Vagina (tissue), 1 donor: ENCODE measurements around the genes SPOCD1, PTP4A2 and FAM229A.

DNA sequence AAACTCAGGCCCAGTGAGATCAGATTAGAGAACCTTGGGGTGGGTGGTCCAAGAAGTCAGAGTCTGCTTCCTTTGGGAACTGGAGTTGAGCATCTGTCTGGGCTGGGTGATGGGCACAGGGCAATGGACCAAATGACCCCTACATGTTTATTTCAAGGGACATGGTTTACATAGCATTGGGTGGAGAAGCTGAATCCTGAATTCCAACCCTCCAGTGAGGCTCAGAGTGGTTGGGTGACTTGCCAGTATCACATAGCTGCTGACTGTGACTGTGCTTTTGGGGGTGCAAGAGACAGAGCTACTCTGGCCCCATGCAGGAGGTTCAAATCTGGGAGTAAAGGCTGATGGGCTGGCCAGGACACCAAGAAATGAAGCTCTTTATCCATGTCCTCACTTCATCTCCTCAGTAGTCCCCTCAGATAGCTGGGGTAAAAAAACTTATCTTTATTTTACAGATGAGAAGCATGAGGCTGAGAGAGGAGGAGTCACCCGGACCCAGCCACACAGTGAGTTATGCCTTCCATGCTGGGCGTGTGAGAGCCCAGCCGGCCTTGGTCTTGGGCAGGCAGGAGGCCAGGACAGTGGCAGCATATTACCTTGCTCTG is 3.0 kb upstream of the SERINC2 start:
- PRO-cap, result no peak
- RAMPAGE, long total RNA, result no peak

DNA sequence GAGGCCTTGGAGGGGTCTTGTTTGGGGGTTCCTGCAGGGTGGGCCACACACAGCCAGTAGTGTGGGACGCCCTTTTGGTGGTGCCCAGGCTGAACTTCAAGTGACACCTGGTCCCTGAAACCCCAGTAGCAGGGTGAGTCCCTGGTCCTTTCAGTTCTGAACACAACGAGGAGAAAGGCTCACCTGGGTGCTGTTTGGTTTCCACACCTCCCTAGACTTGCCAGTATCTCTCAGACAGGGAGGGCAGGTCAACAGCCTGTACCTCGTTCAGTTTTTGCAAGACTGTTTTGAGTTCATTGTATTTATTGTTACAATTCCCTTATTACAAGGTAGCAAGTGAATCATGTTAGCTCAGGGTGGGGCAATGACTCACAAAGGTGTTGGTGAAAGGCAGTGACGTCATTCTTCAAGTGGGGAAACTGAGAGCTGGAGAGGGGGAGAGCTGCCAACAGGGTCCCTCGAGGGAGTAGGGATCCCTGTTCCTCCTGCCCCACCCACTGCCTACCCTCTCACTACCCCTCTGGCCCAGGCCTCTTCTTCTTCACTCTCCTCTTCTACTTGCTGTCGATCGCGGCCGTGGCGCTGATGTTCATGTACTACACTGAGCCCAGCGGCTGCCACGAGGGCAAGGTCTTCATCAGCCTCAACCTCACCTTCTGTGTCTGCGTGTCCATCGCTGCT is 13.3 kb downstream of the SERINC2 start:
- PRO-cap, result no peak
- RAMPAGE, long total RNA, result no peak

- PRO-cap, result no peak
- RAMPAGE, long total RNA, result no peak
Measured at GRCh38 chr1:31470960-31471274, 57.9 kb downstream of the SERINC2 start.

GRCh38 chr1:31549489-31550226 is 26.7 kb upstream of the TINAGL1 start:
- PRO-cap, result no peak
- RAMPAGE, long total RNA, result no peak

GRCh38 chr1:31574883-31576121 is 1.0 kb upstream of the TINAGL1 start:
- PRO-cap, result no peak
- RAMPAGE, long total RNA, result no peak

GRCh38 chr1:31605685-31606059 is 11.8 kb upstream of the HCRTR1 start:
- PRO-cap, result no peak
- RAMPAGE, long total RNA, result no peak

DNA sequence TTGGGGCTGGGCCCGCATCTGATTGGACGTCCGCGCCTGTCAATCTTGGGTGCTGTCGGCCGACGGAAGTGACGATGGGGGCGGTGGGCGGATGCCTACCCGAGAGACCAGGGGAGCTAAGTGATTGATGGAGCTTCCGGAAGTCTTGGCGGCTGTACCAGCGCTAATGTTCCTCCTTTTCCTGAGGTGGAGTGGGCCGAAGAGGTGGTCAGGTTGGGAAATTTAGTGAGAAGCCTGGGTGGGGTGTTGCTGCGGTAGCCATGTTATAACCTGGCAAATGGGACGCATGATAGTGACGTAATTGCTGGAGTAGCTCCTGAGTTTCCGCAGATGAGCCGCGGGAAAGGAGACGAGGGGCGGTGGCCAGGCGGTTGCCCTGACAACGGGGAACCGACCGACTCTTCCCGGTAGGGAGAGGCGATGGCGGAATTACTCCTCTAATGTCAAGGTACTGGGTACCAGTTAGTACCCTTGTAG is 297 bp upstream of the PEF1 start:
- PRO-cap, result bidirectional peak, plus-strand start at position 319 of the sequence, minus-strand start outside the sequence
- RAMPAGE, long total RNA, result no peak

- PRO-cap, result no peak
- RAMPAGE, long total RNA, result no peak
Measured at GRCh38 chr1:31648478-31648827, 3.8 kb upstream of the PEF1 start.

DNA sequence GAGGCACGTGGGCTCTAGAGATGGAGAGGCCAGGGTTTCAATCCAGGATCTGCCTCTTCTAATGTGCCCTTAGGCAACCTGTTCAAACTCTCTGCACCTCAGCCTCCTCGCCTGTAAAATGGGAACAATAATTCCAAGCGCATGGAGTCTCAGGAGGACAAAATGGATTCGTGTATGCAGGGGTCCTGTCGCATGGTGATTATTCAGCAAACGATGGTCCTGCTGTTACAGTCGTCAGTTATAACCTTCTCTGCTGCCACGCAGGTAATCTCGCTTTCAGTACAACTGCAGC is 23.7 kb downstream of the COL16A1 start:
- PRO-cap, result no peak
- RAMPAGE, long total RNA, result no peak

- PRO-cap, result bidirectional peak, plus-strand start at chr1:31714590, minus-strand start at chr1:31714542; bidirectional peak, plus-strand start at chr1:31714880, minus-strand start at chr1:31714716; bidirectional peak, plus-strand start at chr1:31715384, minus-strand start at chr1:31715263
- RAMPAGE, long total RNA, result no peak
Measured at GRCh38 chr1:31714271-31715454, 10.8 kb upstream of the COL16A1 start.

GRCh38 chr1:31815749-31816196 is at the start of gene SPOCD1:
TSS of gene SPOCD1 (minus strand) at chr1:31816022.
- PRO-cap, result no peak
- RAMPAGE, long total RNA, result no peak

- PRO-cap, result bidirectional peak, plus-strand start at chr1:31938009, minus-strand start at chr1:31937775; bidirectional peak, plus-strand start at chr1:31938586, minus-strand start at chr1:31938356
- RAMPAGE, long total RNA, result start-site peak on the minus strand at chr1:31937947-31938134, 25 reads; start-site peak on the minus strand at chr1:31938334-31938362, 19 reads
Measured at GRCh38 chr1:31937990-31938479, at the start of gene PTP4A2. TSS of gene PTP4A2 (minus strand) at chr1:31938368.

DNA sequence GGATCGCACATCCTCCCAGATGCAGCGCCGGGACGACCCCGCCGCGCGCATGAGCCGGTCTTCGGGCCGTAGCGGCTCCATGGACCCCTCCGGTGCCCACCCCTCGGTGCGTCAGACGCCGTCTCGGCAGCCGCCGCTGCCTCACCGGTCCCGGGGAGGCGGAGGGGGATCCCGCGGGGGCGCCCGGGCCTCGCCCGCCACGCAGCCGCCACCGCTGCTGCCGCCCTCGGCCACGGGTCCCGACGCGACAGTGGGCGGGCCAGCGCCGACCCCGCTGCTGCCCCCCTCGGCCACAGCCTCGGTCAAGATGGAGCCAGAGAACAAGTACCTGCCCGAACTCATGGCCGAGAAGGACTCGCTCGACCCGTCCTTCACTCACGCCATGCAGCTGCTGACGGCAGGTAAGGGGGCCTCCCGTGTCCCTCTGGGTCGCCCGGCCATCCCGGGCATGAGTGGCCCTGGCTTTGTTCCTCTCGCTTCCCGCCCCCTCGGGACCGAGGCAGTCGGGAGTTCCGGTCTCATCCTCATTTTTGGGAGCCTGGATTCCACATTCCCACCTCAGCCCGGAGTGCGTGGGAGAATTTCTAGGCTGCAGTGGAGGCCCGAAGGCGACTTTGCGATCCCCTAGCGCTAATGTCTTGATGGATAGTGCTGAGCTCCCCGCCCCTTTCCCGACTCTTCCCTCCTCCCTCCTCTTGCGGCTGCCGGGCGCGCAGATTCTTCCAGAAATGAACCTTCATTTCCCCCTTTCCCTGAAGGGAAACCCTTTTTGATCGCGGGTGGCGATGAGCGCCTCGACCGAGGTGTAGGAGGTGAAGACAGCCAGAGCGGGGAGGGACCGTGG is 531 bp downstream of the KHDRBS1 start:
- PRO-cap, result bidirectional peak, plus-strand start at position 295 of the sequence, minus-strand start at position 234 of the sequence; unidirectional peak, minus-strand start at position 450 of the sequence; unidirectional peak, minus-strand start at position 616 of the sequence
- RAMPAGE, long total RNA, result start-site peak on the plus strand centred at position 265 of the sequence, 62 bp wide, 90 reads; start-site peak on the plus strand centred at position 384 of the sequence, 28 bp wide, 127 reads

DNA sequence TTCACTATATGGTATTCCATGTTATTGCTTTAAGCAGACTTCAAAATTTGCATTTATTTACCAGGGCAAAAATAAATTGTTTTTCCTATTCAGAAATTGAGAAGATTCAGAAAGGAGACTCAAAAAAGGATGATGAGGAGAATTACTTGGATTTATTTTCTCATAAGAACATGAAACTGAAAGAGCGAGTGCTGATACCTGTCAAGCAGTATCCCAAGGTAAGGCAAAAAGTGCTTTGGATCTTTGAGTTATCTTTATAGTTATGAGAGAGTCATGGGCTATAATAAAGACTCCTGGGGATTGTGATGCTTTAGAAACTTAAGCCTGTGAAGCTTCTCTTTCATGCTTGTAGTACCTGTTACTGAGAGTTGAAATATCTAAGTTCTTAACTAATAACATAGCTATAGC is 16.5 kb downstream of the KHDRBS1 start:
- PRO-cap, result no peak
- RAMPAGE, long total RNA, result start-site peak on the plus strand centred at position 150 of the sequence, 48 bp wide, 89 reads

DNA sequence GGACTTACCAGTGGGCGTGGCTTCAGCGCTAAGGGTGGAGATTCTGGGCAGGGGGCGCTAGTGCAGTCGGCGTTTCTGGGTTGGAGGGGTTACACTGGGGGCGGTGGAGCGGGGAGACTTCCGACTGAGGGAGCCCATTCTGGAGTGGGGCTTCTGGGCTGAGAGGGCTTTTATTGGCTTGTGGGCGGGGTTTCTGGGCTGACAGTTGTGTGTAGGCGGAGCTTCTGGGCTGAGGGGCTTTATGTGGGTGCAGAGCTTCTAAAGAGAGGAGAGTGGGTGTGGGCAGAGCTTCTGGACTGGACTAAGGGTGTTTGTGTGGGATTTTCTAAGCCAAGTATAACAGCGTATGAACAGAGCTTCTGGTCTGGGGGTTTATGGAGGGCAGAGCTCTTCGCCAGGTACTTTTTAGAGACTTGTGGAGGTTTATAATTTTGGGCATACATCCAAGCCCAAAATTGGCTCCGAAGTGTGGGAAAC is 628 bp downstream of the TMEM39B start:
- PRO-cap, result bidirectional peak, plus-strand start at position 60 of the sequence, minus-strand start outside the sequence; bidirectional peak, plus-strand start at position 270 of the sequence, minus-strand start at position 146 of the sequence
- RAMPAGE, long total RNA, result no peak

DNA sequence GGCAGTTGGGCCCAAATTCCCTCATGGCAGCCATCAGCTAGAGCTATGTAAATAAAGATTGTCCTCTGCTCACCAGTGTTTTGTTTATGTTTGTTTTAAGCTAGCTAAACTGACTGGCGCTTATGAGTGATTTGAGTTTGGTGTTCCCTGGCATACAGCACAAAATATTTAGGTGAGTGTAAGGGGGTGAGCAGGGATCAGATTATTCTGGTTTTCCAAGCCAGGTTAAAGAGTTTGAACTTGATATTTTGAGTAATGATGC is 18.2 kb downstream of the HDAC1 start:
- PRO-cap, result no peak
- RAMPAGE, long total RNA, result no peak

DNA sequence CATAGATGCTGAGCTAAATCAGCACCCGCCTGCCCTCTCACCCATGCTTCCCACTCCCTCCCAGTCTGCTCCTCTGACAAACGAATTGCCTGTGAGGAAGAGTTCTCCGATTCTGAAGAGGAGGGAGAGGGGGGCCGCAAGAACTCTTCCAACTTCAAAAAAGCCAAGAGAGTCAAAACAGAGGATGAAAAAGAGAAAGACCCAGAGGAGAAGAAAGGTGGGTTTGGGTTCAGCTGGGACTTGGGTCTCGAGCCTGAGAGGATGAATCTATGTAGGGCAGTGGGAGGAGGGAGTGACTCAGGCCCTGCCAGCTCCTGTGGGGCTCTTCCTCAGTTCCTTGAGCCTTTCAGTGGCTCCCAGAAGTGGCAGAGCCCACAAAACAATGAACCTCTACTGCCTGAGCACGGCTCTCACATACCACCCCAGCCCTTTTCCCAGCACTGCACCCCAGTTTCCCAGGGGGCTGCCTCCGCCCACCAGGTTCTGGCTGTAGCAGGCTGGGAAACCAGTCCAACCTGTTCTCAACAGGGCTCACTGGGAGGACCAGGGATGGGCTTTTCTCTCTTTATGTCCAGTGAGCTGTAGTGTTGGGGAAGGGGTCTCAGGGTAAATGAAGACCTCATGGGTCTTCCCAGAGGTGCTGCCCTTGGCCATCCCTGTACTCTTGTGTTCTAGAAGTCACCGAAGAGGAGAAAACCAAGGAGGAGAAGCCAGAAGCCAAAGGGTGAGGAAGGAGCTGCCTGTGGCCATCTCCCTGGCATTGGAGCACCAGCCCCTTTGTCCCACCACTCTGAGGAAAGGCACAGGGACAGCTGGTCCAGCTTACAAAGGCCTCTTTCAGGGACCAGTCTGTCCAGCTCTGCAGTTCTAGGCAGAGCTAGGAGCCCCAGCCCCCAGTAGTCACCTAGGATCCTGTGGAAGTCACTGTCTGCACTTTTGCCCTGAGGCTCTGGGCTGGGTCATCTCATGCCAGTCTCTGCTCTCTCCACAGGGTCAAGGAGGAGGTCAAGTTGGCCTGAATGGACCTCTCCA is 3.7 kb downstream of the MARCKSL1 start:
- PRO-cap, result no peak
- RAMPAGE, long total RNA, result no peak

DNA sequence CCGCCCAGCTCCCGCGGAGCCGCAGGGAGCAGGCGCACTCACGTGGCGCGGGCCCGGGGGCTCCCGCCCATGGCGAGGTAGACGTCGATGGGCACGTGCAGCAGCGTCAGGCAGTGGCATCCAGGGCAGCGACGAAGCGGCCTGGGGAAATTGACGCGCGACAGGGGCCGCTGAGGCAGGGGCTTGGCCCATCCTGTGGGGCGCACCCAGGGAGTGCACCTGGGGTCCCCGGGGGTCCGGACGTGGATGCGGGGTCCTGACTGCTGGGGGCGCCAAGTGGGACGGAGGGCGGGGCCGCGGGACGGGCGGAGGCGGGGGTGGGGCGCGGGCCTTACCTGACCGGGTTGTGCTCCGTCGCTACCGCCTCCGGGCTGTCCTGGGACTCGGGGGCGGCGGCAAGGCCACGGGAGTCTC is 883 bp downstream of the FAM229A start:
- PRO-cap, result no peak
- RAMPAGE, long total RNA, result no peak

DNA sequence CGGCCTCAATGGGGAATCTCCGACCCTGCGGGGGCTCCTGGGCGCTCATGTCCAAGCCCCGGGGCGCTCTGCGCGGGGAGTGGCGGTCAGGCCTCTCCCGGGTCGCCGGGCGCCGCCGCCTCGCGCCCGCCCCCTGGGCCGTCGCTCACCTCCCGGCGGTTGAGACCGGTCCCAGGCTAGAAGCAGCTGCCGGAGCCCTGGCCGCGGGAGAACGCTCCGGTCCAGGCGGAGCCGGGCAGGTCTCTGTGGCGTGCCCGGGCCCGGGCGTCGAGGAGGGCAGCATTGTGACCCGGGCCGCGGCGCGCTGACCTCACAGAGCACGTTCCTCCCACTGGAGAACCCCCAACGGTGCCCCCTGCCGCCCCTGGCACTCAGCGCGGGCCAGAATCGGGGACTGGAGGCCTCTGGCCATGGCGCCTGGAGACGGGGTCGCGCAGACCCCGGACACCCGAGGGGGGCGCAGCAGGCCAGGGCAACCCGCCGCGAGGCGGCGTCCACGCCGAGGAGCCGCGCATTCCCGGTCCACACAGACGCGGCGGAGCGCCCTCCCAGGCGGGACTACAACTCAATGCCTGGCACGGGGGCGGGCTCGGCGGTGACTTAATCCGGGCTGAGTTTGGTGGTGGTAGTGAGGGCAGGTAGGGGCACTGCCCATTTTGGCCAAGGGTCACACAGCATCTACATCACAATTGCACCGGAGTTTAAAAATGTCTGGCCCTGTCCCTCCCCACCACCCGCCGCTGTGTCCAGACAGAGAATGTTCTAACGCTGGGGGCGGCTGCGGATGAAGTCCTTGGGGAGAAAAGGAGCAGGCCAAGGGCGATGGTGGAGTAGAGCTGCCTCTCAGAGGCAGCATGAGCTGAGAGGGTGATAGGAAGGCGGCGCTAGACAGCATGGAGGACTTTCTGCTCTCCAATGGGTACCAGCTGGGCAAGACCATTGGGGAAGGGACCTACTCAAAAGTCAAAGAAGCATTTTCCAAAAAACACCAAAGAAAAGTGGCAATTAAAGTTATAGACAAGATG is at the start of gene FAM229A:
Gene FAM229A (minus strand): TSS at position 677 of the 1,025 bp plus-strand sequence.
- PRO-cap, result bidirectional peak, plus-strand start at position 209 of the sequence, minus-strand start at position 158 of the sequence; unidirectional peak, minus-strand start at position 759 of the sequence
- RAMPAGE, long total RNA, result no peak

GRCh38 chr1:32373088-32373857 is 10.9 kb downstream of the TSSK3 start:
- PRO-cap, result no peak
- RAMPAGE, long total RNA, result start-site peak on the minus strand at chr1:32373362-32373590, 23 reads